BE2C (cell line): ENCODE data around the genes GRIA4 and ACAT1.

GRCh38 chr11:102318297-102319062 lies 1.2 kb downstream of the BIRC3 start:
- RRBS = no CpG with 5 or more reads among the region's 6 CpGs

- RRBS = no CpG with 5 or more reads among the region's 3 CpGs
Measured at GRCh38 chr11:102407597-102408054, 44.9 kb downstream of the TMEM123 start.

DNA sequence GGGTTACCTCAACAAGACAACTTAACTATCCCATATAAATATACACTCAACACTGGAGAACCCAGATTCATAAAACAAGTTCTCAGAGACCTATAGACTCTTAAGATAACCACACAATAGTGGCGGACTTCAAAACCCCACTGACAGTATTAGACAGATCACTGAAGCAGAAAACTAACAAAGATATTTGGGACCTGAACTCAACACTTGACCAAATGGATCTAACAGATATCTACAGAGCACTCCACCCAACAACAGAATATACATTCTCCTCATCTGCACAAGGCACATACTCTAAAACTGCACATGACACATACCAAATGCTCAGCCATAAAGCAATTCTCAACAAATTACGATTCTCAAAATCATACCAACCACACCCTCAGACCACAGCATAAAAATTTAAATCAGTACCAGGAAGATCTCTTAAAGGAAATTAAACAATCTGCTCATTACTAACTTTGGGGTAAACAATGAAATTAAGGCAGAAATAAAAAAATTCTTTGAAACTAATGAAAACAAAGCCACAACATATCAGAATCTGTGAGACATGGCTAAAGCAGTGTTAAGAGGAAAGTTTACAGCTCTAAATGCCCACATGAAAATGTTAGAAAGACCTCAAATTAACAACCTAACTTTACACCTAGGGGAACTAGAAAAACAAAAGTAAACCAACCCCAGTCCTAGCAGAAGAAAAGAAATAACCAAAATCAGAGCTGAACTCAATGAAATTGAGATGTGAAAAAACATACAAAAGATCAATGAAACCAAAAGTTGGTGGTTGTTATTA lies 37.3 kb downstream of the TMEM123 start:
- RRBS = no CpG with 5 or more reads among the region's 2 CpGs

DNA sequence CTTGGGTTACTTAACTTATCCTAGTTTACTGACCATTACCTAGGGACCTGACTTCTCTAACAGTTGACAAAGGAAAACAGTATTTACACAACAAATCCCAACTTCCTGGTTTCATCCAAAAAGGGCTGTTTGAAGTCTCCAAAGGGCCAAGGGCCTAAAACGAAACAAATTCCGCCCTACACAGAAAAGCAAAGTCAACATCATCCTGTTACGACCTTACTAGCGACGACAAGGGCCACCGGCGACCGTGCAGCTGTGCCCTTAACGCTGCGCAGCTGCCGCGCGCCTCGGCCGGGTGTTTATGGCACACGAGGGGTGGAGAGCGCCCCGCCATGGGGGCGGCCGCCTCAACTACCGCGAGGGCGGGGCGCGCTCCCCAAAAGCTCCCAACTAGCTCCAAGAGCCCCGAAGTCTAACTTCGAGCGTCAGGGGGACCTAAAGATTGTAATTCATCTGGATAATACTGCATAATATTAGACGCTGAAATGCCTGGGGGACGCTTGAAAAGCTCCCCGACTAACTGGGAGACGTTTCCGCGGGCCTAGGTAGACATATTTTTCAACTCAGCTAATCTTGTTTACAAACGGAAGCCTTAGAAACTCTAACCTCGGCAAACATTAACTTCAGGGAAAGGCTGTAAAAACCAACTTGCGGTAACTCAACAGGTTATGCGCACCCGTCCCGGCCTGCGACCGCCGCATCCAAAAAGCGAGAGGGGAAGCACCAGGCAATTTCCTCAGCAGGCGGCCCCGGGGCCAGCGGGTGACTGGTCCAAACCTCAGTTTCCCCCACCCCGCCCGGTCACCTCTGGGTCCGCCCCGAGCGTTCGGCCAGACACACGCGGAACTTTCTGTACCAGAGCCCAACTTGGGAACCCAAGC lies 737 bp downstream of the TMEM123 start:
- RRBS = under 1% methylated on average over 20 of the region's 55 CpGs

DNA sequence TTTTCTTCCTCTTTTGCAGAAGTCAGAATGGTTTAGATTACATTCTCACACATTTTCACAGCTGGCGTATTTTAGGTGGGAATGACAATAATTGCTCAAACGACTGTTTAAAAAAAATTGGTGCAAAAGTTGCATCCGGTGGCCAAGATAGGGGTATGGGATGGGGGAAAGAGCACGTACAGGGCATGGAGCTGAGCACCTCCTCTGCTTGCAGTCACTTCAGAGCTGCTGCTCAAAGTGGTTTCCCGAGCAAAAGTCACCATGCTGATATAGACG lies 35.3 kb downstream of the MMP13 start:
- RRBS = no CpG with 5 or more reads among the region's 6 CpGs

DNA sequence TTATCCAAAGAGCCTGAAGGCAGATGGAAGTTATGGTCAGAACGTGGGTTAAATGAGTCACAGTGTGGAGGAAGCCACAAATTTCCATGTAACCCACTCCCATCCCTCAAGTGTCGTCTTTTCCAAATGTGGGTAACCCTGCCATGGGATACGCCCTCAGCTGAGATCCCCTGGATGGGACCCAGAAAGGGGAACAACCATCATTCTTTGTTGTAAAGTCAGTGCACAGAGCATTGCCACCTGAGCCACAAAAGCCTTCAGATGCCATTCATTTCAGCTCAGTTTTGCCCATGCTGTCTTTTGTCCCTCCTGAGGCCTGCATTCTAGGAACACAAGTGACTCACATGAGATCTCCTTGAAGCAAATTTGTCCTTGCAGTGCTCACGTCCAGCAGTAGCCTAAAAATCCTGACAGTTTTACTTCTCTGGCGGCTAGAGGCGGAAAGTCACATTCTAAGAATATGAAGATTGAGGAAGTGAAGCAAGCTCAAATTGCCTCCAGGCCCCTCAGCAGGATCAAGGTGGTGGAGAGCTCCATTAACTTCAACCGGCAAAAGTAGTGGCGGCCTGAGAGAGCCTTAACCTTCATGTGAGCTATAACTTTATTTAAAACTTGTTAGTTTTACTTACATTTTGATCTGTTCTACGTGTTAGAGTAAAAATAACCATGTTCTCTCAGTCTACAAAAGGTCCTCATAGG lies 30.5 kb downstream of the MMP13 start:
- RRBS = no CpG with 5 or more reads among the region's 9 CpGs

- RRBS = no CpG with 5 or more reads among the region's 3 CpGs
Measured at GRCh38 chr11:103849364-103849771, 187.1 kb upstream of the DDI1 start.

DNA sequence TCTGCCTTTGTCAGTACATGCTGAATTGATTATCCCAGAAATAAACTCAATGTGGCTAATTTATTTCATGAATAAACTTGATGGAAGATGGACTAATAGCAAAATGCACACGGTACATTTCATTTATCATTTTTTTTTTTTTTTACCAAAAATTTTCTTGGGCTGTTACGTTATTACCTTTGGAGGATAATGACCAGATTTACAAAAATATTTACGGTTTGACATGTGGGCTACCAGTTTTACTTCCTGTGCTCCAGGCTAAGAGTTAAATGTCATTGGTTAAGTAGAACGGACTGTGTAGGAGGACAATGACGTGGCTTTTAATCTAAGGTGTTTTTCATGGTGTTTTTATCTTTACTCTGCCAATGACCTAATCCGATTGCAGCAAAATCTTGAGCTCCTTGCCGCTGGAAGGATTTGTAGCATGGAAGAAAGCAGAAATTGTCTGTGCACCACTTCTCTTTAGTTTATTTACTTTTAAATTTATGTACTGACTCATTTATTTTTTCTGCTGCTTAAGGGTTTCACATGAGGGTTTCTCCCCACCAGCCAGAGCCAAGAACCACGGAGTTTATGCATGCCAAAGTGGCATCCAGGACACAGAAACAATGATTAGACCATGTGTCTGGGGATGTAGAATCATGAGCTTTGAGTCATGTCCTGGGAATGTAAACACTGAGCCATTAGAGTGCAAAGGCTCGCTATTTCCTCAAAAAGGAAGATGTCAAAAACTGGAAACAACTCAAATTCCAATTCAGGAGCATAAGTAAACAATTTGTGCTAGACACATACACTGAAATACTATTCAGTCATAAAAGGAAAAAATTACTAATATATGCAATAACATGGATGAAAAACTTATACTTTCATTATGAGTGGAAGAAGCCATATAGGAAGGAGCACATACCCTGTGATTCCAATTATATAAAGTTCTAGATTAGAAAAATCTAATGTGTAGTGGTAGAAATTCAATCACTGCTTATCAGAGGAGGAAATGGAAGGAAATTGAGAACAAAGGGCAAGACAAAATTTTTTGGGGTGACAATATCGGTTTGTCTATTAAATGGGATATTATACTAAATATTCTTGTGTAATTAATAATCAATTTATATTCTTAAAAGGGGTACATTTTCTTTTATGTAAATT lies 2.0 kb upstream of the CARD16 start:
- RRBS = no CpG with 5 or more reads among the region's 10 CpGs

GRCh38 chr11:105609805-105610885 lies at the start of gene GRIA4:
Gene GRIA4, plus strand, starts transcription at chr11:105610073.
- RRBS = under 1% methylated on average over 8 of the region's 58 CpGs

GRCh38 chr11:105960159-105960907 lies 61.7 kb downstream of the MSANTD4 start:
- RRBS = 94% methylated on average over 5 of the region's 19 CpGs

GRCh38 chr11:106378750-106379135 lies 301.3 kb downstream of the AASDHPPT start:
- RRBS = no CpG with 5 or more reads among the region's 2 CpGs

DNA sequence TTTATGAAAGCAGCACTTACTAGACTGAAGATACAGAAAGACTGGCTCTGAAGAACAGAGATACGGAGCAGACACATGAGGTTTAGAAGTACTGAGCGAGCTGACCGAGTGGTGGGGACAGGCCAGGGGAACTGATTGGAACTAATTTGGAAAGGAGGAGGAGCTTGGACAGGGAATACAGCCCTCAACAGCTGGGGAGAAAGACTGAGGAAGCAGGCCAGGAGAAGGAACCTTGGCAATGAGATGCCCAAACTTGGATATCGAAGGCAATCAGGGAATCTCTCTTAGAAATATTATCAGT lies 284.7 kb downstream of the GUCY1A2 start:
- RRBS = no CpG with 5 or more reads among the region's 4 CpGs

- RRBS = under 1% methylated on average over 24 of the region's 78 CpGs
Measured at GRCh38 chr11:108121008-108122151, at the start of gene ACAT1. Gene ACAT1, plus strand, starts transcription at chr11:108121567.

- RRBS = no CpG with 5 or more reads among the region's 8 CpGs
Measured at GRCh38 chr11:108226420-108227042, 3.7 kb downstream of the ATM start.

DNA sequence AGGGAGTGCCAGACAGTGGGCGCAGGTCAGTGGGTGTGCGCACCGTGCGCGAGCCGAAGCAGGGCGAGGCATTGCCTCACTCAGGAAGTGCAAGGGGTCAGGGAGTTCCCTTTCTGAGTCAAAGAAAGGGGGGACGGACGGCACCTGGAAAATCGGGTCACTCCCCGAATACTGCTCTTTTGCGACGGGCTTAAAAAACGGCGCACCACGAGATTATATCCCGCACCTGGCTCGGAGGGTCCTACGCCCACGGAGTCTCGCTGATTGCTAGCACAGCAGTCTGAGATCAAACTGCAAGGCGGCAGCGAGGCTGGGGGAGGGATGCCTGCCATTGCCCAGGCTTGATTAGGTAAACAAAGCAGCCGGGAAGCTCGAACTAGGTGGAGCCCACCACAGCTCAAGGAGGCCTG lies 37.9 kb downstream of the ATM start:
- RRBS = no CpG with 5 or more reads among the region's 25 CpGs

DNA sequence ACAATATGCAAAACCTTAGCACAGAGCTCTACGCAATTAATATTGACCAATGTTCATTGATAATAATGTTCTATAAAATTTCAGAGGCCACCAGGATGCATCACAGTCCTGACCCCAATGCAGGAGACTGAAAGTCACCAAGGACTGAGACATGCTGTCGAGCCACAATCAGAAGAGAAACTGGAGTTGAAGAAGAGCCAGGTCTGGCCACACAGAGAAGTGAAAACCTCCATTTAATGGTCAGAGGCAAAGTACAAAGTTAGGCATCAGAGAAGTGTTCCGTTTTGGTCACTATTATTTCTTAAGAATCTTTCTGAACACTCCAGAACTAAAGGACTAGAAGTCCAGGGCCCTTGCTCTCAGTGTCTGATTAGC lies 120.8 kb upstream of the ZC3H12C start:
- RRBS = no CpG with 5 or more reads among the region's 3 CpGs

- RRBS = no CpG with 5 or more reads among the region's 3 CpGs
Measured at GRCh38 chr11:110131632-110132067, 38.5 kb downstream of the ZC3H12C start.

DNA sequence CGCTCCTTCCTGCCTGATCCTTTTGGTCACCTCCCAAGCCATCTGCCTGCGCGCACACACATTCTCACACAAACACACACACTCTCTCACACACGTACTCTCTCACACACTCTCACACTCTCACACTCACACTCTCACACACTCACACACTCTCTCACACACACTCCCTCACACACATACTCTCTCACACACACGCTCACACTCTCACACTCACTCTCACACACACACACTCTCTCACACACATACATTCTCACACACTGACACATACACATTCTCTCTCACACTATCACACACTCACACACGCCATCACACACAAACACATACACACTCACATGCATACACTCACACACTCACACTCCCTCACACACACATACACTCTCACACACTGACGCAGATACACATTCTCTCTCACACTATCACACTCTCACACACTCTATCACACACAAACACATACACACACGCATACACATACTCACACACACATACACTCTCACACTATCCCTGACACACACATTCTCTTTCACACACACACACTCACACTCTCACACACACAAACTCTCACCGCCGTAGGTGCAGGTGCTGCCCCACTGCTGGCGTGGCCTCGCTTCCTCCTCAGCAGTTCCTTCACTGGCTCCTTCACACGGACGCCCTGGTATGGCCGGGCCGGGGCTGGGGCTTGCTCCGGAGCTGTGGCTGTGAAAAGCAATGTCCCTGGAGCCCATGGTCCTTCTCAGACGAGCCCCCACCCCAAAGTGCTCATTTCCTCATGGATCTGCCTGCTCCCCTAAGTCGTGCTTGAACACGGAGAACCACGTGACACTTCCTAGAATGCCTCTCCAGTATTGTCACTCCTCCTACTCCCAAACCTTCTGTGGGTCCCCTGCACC lies 20.6 kb downstream of the POU2AF1 start:
- RRBS = no CpG with 5 or more reads among the region's 21 CpGs

DNA sequence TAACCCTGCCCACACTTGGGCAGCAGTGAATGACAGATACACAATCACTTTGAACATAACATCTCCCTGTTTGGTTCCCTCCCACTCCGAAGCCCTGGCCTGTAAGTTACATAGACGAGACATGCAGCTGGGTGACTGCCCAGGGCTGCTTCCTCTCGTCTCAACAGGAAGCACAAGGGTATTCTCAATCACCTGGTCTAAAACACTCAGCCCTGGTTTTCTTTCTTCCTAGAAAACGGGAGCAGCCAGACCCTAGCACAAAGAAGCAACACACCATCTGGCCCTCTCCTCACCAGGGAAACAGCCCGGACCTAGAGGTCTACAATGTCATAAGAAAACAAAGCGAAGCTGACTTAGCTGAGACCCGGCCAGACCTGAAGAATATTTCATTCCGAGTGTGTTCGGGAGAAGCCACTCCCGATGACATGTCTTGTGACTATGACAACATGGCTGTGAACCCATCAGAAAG lies 19.4 kb downstream of the LAYN start:
- RRBS = 95% methylated on average over 2 of the region's 10 CpGs

DNA sequence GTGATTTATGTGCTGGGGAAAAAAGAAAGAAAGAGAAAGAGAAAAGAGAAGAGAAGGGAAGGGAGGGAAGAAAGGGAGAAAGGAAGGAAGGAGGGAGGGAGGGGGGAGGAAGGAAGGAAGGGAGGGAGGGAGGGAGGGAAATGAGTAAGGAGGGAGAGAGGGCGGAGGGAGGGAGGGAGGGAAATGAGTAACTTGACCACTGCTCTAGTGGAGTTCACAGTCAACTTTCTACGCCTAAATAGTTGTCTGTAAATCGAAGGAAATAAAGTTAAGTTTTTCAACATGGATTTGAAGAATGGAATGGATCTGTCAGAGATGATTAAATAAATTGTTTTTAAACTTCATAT lies 33.0 kb downstream of the SIK2 start:
- RRBS = no CpG with 5 or more reads among the region's 3 CpGs